Metastatic Lung Carcinoma in the Adrenal Gland (tissue), 1 donor: ENCODE measurements around the genes ACCS and CRY2.

DNA sequence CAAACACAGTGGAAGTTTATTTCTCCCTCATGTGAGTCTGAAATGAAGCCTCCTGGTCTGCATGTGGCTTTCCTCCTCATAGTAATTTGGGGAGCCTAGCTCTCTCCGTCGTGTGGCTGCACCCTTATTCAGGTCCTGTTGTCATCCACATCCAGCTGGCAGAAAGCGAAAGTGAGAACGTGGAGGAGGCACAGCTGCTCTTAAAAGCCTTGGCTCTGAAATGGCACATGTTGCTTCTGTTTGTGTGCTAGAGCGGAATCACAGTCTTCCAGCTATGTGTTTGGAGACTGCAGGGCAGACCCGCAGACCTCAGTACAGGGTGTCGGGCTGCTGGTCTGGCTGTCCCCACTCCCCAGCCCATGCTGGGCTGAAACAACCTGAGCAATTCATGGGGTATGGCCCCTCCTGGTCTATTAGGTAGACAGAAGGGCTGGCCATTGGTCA is 50.4 kb downstream of the C11orf96 start:
- PRO-cap: no peak

DNA sequence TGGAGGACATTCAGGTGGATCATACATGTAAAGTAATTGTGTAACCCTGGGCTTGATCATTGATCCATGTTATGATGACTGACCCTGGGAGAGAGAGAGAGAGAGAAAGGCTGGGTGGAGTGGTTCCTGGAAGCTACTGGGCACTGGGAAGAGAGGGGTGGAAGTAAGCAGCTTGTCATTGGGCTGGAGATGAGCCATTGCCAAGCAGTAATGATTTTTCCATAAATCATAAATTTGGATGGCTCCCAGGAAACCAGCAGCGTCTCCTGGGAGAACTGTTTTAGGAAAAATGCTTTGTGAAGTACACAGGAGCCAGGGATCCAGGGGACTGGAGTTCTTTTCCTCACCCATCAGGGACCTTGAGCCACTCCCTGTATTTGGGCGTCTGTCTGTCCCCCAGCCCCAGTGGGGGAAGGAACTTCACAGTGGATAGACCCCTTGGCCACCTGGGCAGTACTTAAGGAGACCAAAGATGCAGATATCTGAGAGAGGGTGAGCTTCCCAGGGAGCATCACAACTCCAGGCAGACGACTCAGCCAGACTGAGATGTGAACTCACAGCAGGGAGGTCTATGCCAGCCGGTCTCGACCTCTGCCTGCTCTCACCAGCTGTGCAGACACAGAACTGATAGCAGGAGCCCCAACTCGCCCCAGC is 29.9 kb upstream of the ACCSL start:
- PRO-cap: no peak

- PRO-cap: no peak
These were observed 17.5 kb upstream of the ACCSL start for GRCh38 chr11:44029985-44031031.

DNA sequence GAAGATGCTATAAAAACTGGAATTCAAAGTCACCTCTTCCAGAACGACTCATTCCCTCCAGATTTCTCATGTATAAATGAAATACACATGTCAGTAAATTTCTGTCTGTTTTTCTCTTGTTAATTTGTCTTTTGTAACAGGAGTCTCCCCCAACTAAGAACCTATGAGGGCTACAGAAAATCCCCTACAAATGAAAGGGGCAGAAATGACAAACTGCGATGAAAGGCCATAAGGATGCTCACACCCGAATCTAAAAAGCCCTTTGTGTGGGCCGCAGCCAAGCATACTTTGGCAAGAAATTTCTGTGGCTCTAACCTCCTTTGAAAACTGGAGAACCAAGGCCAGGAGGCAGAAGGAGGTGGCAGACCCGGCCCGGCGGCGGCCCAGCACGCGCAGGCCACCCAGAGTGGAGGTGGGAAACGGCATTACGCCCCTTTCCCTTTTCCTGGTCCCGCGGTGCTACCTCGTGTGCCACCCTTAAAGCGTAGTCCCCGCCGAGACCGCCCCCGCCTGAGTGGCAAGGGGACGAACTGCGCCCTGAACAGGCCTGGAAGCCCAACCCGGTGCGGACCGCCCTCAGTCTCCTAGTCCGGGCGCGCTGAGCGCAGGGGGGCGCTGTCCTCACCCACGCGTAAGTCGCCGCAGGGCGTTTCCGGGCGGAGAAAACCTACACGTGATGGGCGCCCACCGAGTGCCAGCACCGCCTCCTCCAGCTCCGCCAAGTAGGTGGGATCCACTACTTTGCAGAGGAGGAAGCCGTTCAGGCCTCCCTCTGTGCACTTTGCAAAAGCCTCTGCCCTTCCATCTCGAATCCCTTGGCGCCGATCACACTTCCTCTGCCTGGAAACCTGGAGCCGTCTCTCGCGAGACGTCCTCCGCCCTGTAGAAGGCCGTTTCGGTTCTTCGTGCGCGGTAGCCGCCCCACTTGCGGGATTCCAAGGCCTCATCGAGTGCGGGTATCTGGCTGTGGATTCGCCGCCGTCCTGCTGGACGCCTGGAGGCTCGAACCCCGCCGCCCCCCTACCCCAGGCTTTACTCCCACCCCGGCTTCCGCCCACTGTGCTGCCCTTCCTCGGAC is at the start of gene ACCS:
Gene ACCS, plus strand, starts transcription at position 670 of the 1,078 bp plus-strand sequence.
- PRO-cap: bidirectional peak, plus-strand start at position 736 of the sequence, minus-strand start at position 584 of the sequence

DNA sequence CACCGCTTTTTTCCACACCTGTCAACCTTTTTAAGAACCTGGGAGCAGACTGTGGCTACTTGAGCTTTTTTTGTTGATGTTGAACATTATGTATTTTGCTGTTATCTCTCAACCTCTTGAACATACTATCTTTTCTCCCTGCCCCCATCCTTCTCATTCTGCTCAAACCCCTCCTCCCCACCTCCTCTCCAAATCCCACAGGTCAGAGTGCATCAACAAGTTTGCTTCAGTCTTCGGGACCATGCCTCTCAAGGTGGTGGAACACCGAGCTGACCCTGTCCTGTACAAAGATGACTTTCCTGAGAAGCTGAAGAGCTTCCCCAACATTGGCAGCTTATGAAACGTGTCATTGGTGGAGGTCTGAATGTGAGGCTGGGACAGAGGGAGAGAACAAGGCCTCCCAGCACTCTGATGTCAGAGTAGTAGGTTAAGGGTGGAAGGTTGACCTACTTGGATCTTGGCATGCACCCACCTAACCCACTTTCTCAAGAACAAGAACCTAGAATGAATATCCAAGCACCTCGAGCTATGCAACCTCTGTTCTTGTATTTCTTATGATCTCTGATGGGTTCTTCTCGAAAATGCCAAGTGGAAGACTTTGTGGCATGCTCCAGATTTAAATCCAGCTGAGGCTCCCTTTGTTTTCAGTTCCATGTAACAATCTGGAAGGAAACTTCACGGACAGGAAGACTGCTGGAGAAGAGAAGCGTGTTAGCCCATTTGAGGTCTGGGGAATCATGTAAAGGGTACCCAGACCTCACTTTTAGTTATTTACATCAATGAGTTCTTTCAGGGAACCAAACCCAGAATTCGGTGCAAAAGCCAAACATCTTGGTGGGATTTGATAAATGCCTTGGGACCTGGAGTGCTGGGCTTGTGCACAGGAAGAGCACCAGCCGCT is 65.7 kb downstream of the ALX4 start:
- PRO-cap: no peak

- PRO-cap: unidirectional peak, plus-strand start at chr11:44564766
These were observed 1.1 kb upstream of the CD82 start for GRCh38 chr11:44564174-44564954.

GRCh38 chr11:44571678-44572161 is 6.3 kb downstream of the CD82 start:
- PRO-cap: no peak

DNA sequence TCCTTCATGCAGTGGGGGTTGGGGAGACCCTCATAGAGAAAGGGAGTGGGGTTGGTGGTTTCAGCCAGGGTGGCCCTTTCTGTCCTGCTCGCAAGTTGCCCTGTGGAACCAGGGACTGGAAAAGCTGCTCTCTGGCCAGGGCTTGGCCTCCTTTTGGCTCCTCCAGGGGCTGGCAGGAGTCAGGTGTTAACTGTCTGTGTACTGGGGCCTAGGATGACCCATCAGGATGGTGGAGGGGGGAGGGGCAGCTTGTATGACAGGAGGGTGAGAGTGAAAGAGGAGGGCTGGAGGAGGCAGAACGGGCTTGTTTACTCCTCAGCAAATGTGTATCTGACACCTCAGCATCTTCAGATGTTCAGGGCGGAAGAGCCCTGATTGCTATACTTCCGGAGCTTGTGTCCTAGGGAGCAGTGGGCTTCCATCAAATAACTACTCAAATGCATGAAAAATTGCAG is 31.0 kb downstream of the CD82 start:
- PRO-cap: no peak

DNA sequence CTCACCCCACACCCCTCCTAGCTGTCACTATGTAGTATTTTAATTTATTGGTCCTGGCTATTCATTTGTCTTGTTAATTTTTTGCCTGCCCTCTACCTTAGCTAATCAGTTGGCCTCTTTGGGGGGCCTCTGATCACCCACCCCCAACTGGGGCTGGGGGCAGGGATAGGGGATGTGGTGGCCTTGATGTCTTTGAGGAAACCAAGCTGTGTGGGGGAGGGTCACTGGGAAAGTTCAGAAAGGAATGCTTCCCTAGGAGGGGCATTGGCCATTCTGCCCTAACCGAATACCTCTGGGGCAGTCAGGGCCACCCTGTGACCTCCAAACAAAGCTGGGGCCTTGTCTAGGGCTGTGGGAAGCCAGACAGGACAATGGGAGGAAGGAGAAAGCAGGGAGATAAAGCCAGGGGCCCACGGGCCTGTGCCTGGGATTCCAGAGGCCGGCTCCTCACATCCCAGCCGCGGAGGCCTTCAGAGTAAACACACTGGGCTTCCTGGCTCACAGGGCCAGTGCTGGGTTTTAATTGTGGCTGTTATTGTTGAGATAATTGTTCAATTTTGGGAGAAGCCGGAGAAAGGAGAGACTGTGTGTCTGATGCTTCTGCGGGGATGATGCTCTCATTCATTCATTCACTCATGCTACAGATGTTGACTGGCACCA is 97.6 kb downstream of the TSPAN18 start:
- PRO-cap: no peak

DNA sequence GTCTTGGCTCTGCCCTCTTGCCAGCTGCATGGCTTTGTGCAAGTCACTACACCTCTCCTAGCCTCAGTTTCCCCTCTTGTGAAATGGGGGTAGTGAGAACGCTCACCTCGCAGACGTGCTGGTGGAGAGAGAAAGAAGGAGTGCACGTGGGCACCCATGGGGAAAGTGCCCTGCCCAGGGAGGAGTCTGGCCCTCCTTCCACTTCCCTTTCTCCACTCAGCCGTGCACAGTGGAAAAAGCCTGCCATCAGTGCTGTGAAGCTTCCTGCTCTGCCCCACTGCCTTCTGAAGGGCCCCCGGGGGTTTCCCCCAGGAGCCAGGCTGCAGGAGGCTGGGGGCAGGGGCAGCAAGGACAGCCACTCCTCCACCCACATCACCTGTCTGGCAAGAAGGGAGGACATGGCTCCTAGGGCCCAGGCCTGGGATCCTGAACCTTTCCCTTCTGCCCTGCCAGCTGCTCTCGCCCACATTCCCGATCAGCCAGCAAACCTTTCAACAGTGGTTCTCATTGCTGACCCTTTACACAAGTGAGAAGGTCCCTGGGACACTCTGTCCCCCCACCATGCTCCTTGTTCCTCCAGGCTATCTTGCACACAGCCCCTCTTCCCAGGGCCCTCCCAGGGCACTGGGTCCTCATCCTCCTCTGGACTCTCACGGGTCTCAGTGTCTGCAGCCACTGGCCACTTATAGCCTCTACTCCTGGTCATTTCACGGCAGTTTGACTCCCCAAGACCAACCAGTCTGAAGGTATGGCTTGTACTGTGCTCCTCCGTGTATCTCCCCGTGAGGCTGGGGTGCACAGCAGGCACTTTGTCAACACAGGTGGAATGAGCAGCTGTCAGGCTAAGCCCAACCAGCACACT is 7.4 kb downstream of the TP53I11 start:
- PRO-cap: no peak

DNA sequence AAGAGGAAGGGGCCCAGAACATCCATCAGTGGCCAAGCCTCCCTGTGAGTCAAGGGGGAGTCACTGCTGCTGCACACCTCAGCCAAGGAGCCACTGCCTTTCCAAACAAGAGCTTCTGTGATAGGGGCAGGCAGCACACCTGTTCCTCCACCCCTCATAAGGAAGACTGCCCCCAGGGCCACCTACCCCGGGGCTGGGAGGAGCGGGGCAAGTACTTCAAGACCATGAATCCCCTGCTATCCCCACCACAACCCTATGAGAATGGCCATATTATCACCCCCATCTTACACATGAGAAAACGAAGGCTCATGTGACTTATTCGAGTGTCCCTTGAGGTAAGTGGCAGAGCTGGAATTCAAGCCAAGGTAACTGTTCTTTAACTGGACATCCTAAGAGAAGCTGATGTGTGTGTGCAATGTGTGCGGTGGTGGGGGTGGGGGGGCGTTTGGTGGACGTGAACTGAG is 5.6 kb downstream of the TP53I11 start:
- PRO-cap: no peak

DNA sequence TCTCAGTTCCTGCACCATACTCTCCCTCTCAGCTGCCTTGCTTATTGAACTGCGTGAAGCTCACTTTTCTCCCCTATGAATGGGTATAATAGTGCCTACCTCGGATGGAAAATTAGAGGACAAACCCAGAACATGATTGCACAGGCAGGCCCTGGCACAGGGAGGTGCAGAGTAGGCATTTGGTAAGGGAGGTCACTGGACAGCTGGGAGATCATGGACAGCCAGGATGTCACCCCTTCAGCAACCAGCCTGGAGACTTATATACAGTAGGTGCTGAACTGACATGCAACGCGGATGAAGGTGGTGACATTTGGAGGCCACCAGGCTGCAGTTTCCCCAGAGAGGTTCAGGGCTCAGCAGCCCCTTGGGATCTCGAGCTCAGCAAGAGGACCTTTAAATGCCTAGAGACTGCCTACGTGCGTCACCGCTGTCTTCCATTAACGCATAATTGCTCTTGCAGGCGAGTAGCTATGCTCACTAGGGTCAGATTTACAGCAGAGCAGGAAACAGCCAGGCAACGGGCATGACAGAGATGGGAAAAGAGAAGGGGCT is 78.5 kb upstream of the TP53I11 start:
- PRO-cap: no peak

DNA sequence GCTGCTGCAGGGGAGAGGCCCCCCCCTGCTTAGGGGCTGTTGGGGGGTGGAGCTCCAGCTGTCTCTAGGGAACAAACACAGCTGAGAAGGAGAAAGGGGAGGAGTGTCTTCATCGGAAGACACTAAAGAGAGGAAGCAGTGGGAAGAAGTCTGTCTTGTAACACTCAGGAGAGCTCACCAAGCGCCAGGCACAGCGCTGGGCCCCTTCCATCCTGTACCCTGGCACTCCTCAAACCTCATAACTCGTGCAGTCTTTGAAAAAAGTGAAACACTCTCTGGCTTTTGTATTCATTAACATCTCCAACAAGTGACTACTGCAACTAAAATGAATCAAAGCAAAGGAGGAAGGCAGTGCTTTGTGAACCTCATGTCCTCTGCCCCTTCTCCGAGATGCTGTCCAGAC is 67.4 kb upstream of the PRDM11 start:
- PRO-cap: no peak

DNA sequence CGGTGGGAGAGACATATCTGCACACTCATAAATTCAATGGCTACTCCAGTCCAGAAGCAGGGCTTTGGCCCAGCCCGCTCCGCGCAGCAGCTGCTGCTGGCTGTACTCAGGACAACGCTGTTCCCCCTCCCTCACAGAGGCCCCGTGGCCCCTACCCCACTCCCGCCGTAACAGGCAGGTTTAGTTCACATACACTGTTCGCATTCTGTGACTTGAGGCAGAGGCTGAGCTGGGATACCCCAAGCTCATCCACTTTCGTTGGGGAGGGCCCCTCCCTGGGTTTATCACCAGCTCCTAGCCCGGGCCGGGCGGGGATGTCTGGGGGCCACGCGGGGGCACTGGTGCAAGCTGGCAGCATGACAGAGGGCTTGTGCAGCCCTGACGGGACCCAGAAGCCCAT is 52.4 kb downstream of the SYT13 start:
- PRO-cap: no peak

DNA sequence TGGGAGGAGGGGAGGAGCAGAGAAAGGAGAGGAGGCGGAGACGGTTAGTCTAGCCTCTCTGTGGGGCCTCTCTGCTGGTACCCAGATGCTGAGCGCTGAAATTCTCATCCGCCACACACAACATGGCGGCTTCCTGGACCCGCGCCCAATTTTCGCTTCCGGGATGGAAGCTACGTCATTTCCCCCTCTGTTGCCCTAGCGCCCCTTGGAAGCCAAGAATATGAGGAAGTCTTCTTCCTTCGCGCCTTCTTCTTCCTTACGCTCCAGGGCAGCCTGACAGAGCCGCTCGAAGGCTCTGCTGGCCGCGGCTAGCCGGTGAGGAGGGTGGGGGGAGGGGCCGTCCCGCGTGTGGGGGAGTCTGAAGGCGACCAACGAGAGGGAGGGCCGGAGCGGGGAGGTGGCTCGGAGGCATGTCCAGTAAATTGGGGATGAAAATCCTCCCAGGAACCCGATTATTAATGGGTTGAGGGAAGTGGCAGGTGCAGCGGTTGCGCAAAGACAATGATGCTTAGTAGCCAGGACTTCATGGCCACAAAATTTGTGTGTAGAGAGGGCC is 69.2 kb upstream of the SYT13 start:
- PRO-cap: no peak

DNA sequence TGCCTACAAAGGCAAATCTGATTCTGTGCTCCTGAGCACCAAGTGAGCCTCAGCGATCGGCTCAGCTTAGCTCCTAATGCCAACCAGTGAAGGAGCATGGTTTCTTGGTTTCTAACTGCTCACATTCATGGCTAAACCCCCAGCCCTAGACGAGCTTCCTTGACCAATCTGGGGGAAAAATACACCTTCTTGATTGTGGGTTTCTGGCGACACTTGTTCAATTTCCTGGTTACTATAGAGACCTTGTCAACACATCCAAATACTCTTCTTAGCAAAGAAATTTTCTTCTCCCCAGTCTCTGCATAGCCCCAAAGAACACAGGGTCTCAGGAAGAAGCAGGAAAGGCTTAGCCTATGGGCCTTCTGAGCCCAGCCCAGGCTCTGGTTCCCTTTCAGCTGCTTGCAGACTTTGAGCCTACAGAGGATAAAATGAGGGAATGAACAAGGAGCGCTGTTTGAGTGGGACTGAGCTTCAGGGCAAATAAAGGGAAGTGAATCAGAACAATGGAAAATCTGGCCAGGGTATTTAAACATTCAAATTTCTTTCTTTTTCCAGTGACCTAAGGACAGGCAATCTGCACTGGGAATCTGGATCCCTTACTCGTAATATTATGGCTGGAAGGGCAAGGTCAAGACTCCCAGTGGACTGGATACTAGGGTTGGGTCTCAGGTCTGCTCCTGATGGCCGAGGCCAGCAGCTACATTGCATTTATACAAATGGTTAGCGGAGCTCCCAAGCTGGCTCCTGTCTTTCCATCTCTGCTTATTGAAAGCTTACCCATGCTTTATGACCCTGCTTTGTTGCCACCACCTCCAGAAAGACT is 88.7 kb upstream of the SYT13 start:
- PRO-cap: no peak

DNA sequence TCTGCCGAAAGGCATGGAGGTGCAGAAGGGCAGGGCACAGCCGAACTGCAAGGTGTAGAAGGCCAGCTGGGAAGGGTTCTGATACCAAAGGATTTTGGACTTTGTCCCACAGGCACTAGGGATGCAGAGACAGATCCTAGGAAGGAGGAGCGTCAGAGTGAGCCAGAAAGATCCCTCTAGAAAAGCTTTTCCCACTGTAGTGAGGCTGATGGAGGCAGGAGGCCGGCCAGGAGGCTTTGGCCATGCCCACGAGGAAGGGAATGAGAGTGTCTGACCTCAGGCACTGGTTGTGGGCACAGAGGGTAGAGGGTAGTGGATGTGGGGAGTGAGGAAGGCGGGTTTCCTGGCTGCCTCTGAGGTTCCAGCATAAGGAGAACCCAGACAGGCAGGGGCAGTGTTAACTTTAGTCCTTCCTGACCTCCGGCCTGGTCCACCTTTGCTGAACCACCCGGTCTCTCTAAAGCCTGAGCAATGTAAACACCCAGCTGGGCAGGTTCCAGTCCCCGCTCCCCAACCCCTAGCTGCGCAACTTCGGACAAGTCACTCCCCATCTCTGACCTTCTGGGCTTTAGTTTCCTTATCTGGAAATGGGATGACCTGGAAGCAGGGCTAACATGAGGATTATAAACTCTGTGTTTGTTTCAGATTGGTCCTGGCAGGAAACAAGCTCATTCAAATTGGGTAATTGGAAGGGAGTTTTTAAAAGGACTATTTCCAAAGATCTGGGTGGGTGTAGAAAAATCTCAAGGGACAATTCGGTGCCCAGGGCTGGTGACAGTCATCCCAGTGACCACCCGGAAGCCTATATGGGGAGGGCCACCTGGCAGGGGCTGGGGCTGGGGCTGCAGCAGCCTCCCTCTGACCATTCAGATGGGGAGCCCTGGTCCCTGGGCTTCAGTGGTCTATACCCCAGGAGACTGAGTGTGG is 108.1 kb upstream of the SYT13 start:
- PRO-cap: no peak

DNA sequence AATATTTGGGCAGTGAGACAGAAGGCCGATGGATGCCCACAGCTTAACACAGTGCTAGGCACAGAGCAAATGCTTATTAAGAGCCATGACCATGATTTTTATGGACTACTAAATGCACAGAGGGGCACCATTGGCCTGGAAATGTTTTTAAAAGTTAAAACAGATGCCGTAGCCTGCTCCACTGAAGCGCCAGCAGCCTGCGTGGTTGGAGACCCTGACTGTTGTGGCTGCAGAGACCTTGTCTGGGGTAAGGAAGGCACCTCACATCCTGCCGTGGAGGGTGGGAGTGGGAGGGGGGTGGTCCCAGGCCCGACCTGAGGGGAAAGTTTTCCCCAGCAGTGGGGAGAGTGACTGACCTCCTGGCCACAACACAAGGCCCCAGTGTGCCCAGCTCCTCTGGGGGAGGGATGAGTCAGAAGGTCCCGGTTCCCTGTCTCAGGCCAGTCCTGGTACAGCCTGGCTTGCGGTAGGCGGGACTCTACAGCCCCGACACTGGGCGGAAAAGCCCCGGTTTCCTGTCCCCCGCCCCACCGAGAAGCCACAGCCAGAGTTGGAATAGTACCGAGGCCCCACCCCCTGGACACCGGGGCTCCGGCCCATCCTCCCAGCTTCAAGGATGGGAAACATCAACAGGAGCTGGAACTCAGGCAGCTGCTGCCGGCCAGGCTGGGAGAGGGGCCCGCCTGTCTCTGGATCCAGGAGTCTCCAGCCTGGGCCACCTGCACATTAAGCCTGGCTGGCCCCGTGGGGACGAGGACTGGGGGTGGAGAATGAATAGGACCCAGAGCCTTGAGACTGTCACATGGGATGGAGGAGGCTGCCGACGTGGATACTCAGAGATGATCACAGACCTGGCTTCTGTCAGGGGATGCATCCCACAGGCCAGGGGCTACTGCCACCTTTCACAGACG is 6.9 kb downstream of the CHST1 start:
- PRO-cap: no peak

- PRO-cap: no peak
These were observed 453 bp upstream of the CHST1 start for GRCh38 chr11:45665893-45666257.

DNA sequence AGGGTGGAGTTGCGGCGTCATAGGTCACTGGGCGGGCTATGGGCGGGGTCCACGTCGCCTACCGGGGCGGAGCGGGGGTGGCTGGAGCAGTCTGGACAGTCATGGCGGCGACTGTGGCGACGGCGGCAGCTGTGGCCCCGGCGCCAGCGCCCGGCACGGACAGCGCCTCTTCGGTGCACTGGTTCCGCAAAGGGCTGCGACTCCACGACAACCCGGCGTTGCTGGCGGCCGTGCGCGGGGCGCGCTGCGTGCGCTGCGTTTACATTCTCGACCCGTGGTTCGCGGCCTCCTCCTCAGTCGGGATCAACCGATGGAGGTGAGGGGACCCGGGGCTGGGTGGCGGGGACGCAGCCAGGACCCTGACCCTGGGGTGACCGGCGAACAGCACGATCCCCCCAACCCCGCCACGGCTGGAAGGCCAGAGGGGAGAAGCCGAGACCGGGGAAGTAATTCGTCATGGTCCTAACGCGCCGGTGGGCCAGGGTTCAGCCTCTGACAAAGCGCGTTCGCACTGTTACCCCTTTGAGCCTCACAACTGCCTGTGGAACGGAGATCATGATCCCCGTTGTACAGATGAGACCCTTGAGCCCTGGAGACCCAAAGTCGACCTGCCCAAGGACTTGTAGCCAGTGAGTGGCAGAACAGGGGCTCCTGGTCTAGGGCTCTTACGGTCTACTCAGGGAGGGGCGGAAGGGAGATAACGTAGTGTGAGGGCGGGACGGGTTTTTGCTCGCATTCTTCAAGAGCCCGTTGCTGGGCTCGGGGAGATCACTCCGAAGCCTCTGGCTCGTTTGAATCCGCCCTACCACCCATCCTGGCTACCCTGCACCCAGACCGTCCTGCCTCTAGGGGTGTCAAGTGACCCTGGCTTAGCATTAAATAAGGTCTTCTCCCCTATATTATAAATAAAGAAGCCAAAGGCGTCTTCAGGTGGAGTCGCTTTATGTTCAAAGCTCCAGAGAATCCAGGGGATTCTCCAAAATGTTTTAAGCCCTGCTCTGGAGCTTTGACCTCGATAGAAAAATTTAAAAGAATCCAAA is at the start of gene CRY2:
Gene CRY2, plus strand, starts transcription at position 86 of the 1,040 bp plus-strand sequence.
- PRO-cap: bidirectional peak, plus-strand start at position 98 of the sequence, minus-strand start outside the sequence